Gastrocnemius medialis (tissue), 3 donors: ENCODE measurements around the genes SLC29A1, SLC35B2, NFKBIE, TMEM151B, CLIC5 and ENPP4.

DNA sequence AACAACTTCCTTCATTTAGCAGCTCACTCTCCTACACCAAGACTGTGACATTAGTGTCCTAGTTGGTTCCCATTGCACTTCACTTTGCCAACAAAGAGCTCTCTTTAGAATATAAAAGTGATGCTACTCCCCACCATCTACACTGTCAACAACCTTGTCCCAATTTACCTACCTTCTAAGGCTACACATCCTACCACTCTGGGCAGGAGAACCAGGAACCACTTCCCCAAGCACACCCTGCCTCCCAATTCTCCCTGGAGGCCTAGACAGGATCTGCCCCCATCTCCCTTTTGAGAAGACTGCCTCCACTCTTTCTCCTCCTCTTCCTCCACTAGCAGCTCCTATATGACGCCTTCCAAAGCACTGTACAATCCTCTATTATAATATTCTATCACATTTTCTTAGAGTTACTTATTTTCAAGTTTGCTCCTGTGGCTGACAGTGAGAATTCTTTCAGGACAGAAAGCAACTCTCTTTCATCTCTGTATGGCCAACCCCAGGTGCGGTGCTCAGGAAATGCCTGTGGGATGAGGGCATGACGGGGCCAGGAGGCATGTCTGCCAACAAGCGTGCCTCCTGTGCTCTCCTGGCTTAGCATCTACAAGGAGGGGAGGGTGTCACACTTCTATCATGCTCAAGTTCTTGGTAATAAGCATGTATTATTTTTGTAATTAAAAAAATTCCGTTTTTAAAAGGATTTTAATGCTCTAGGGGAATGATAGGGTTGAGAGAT, 11.6 kb downstream of the MRPL14 start:
- PRO-cap: no peak
- RAMPAGE, long total RNA, 3 experiments: no peak in any of the 3 experiments

DNA sequence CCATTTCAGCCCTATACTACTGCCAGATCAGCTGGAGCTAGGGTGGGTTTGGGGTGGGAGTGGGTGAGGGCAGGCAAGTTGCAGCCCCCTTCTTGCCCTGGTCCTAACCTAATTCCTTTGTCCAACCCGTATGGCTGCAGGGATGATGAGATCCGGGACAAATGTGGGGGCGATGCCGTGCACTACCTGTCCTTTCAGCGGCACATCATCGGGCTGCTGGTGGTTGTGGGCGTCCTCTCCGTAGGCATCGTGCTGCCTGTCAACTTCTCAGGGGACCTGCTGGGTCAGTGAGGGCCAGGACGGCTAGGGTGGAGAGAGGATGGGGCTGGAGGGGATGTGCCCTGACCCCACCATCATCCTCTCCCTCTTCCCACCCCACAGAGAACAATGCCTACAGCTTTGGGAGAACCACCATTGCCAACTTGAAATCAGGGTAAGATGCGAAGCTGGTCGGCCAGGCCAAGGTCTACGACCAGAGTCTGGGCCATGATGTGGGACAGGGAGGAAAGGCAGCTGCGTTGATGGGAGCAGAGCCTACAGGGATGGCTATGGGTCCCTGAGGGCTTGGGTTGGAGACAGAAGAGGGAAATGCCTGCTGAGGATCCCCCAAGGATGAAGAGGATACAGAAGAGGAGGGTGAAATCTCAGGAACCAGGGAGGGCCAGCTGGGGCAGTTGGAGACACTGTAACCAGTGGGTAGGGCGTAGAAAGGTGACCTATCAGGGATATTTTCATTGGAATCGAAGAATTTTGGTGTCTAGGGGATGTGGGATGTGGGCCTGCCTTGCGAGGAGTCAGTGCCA, 12.2 kb downstream of the TMEM63B start:
- PRO-cap: no peak
- RAMPAGE, long total RNA, 3 experiments: no peak in any of the 3 experiments

- PRO-cap: bidirectional peak, plus-strand start at chr6:44217637, minus-strand start at chr6:44217516
- RAMPAGE, long total RNA, 3 experiments: no peak in any of the 3 experiments
These were observed 662 bp downstream of the MYMX start for GRCh38 chr6:44217250-44217925.

DNA sequence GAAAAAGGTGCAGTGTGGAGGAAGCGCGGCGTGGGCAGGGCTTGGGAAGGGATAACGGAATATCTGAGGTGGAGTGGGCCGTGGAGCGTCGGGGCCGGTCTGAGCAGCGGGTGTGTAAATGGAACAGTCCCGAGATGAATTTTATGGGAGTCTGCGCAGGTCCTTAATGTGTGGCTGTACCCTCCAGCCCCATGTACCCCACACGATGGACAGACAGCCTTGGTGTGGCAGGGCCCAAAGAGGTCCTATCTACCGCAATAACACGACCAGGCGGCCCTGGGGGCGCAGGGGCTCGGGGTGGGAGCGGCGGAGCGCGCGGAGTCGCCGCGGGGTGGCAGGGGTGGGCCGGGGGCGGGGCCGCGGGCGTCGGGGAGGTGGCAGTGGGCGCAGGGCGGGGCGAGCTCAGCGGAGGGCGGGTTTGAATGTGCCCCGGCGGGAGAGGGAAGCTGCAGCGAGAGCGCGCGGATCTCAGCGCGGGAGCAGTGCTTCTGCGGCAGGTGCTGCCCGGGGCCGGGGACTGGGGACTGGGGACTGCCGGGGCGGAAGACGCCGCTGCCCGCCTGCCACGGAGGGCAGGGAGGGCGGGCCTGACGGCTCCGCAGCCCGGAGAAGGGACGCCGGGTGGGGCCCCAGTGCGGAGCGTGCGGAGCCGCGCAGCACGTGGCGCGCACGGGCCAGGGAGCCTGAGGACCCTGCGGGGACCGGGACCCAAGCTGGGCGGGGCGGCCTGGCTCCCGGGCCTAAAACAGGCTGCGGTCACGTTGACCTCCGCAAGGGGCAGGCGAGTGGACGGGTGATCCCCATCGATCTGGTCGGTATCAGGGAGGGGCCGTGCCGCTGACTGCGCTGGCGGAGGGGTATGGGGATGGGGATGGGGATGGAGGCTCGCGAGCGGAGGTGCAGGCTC, at the start of gene SLC29A1:
Gene SLC29A1, plus strand, starts transcription at position 451 of the 907 bp plus-strand sequence.
- PRO-cap: bidirectional peak, plus-strand start at position 451 of the sequence, minus-strand start at position 294 of the sequence
- RAMPAGE, long total RNA, 3 experiments: start-site peak on the plus strand in 2 of 3 experiments, centred at positions 432 to 670 of the sequence, 7 to 178 reads per replicate

GRCh38 chr6:44256841-44257587, at the start of gene SLC35B2:
Gene SLC35B2 (minus strand): TSS chr6:44257528.
- PRO-cap: bidirectional peak, plus-strand start at chr6:44257636, minus-strand start at chr6:44257512
- RAMPAGE, long total RNA, 3 experiments: start-site peak on the minus strand in 1 of 3 experiments, at chr6:44257473-44257515 at its widest, 16 reads per replicate

DNA sequence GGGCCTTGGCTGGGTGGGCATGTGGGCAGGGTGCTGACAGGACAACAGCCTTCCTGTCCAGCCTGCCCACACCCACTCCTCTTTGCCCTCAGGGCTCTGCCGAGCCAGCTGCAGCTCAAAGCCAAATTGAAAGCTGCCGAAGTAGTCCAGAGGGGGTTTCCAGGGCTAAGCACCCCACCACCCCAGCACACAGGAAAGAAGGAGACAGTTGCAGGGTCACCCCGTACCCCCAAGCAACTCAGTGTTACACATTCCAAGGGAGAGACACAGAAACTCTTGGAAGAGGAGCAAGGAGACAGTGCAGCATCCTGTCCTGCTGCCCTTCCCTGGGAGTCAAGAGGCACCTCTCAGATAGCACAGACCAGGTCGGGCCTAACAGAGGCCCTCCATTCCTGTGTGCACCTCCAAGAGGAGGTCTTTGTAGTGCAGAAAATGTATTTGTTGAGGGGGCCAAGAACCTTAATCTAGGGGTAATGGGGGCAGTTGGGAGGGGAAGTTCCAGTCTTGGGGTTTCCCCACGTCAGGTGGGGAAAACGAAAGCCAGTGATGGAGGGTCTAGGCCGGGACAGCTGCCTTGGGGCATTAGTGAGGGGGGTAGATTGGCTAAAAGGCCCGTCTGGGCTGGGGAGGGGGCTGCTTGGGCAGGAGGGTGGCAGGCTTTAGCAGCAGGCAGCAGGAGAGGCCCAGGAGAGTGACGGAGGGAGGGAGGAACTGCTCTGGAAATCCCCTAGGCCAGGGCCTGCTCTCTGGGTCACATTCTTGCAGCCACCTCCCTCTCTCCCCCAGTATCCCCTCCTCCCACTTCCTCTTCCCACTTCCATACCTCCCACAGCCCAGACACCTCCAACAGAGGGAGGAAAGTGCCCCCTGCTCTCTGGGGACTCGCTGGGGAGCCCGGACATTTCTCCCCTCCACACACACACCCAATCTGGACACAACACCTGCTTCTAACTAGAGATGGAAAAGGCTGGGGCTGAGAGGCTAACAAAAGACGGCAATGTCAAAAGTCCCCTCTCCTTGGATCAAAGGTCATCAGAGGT, 2.2 kb downstream of the NFKBIE start:
- PRO-cap: no peak
- RAMPAGE, long total RNA, 3 experiments: no peak in any of the 3 experiments

DNA sequence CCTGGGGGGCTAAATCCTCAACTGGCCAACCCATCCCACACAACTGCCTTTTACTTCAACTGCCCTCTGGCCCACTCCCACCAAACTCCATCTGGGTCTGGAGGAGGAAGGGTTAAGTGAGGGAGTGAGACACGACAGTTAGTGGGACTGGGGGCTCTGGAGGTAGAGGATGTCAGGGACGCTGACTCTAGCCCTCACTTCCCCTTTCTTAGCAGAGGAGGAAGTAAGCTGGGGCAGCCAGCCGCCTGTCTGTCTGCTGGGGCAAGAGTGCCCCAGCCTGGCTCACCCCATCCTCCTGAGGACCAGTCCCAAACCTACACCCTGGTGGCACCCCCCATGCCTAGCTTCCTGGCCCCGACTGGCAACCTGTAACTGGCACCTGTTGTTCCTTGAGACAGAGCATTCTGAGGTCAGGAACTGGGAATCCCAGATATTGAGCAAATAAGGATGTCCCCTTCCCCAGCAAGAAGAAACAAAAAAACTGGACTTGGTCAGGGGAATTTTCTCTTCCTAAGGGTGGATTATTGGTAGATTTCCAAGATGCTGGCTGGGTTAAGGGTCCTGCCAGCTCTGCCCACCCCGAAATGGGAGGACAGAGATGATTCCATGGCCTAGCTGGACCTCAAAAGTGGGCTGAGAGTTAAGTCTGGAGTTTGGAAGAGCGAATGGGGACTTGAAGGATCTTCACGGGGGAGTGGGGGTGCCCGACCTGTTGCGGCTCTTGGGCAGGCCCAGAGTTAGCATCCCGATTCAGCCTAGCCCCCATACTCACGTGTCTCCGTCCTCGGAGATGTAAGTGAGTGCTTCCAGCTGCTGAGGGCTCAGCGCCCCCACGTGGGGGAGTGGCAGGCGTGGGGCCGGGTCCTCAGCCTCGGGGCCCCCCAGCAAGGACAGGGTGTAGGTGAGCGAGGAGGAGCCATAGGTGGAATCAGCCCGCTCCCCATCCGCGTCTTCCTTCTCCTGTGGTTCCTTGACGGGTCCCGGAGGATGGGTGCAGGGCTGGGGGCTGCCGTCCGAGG, 832 bp downstream of the NFKBIE start:
- PRO-cap: no peak
- RAMPAGE, long total RNA, 3 experiments: no peak in any of the 3 experiments

- PRO-cap: unidirectional peak, minus-strand start at chr6:44265548
- RAMPAGE, long total RNA, 3 experiments: no peak in any of the 3 experiments
These were observed at the start of gene NFKBIE for GRCh38 chr6:44265229-44266052. Gene NFKBIE (minus strand): TSS chr6:44265551.

DNA sequence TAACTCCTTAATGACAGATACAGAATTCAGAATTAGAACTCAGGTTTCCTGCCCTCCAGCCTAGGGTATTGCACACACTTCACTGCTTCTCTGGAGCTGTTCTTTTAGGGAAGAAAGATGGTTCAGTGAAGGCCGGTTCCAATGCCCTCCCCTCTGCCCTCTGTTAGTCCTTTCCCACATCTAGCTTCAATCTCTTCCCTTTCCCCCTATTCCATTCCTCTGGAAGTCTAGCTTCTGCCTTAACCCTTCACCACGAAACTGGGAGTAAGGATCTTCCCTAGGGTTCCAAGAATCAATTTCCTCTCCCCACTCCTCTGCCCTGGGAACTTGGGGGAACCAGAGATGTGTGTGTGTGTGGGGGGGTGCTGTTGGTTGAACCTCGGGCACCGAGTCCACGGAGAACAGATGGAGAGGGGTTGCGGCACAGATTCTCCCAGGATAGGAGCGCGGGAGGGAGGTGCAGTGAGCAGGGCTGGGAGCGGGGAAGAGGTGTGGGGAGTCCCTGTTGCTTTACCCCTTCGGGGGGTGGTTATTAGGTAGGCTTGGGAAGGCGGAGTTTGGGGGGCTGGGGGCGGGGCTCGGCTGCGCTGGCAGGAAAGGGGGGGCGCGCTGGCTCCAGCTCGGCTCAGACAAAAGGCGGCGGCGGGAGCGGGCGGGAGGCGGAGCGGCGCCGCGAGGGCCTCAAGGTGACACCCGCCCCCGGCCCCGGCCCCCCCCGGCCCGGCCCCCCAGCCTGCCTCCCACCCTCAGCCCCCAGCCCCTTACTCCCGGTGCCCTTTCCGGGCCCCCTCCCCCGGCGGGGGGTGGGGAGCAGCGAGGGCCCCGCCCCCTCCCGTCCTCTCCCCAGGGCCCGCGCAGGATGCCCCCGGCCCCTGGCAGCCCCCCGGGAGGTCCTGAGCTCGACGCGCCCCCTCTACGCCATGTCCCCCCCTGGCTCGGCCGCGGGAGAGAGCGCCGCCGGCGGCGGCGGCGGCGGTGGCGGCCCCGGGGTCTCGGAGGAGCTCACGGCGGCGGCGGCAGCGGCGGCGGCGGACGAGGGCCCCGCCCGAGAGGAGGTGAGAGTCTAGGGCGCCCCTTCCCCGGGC, at the start of gene TMEM151B:
Gene TMEM151B, plus strand, starts transcription at position 628 of the 1,085 bp plus-strand sequence.
- PRO-cap: no peak
- RAMPAGE, long total RNA, 3 experiments: no peak in any of the 3 experiments

DNA sequence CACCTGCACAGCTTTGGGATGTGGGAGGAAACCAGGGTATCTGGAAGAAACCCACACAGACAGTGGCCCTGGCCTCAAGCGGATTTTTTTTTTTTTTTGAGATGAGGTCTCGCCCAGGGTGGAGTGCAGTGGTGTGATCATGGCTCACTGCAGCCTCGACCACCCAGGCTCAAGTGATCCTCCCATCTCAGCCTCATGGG, 3.5 kb upstream of the CDC5L start:
- PRO-cap: no peak
- RAMPAGE, long total RNA, 3 experiments: no peak in any of the 3 experiments

- PRO-cap: no peak
- RAMPAGE, long total RNA, 3 experiments: no peak in any of the 3 experiments
These were observed 155.1 kb downstream of the CDC5L start for GRCh38 chr6:44542313-44543264.

DNA sequence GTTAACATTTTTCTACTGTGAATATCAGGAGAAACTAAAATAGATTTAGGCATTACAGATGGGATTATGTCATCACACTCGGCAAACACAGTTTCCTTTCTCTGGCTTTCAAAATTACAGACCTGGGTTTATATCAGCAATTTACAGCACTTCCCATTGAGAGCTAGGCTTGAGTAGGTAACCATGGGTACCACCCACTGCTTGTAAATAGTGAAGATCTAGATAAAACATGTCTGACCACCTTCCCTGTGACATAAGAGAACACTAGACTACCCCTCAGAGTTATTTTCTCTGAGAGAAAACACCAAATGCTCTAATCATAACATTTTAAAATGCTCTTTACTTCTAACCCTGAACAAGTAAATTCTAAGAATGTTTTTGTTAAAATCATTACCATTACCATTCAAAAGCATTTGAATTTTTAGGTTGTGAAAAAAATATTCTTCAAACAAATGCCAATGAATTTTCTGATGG, 402.6 kb upstream of the RUNX2 start:
- PRO-cap: no peak
- RAMPAGE, long total RNA, 3 experiments: no peak in any of the 3 experiments

GRCh38 chr6:45370036-45370648, 7.6 kb downstream of the SUPT3H start:
- PRO-cap: no peak
- RAMPAGE, long total RNA, 3 experiments: no peak in any of the 3 experiments

- PRO-cap: no peak
- RAMPAGE, long total RNA, 3 experiments: no peak in any of the 3 experiments
These were observed 39.6 kb upstream of the SUPT3H start for GRCh38 chr6:45417341-45417719.

DNA sequence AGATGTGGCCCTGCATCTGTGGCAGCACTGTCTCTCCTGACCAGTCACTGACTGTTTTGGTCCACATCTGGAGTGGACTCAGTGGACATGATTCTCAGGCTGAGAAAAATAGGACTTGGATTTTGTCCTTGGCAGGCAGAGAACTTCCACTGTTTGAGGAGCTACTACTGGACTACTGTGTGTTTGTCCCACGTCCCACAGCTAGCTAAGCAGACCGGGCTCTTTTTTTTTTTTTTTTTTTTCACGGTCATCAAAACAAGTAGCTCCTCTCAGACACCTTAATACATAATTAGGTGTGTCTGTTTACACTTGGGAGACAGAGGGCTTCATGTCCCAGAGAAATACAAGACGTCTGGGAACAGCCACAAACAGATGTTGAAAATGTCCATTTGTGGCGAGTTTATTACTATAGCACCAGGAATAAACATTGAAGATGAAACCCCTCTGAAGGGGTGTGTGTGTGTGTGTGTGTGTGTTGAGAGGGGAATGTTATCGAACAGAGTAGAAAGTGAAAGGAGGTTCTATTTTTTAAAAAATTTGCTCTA, 155.0 kb upstream of the SUPT3H start:
- PRO-cap: no peak
- RAMPAGE, long total RNA, 3 experiments: no peak in any of the 3 experiments

GRCh38 chr6:45997700-45998484, 17.8 kb downstream of the CLIC5 start:
- PRO-cap: bidirectional peak, plus-strand start at chr6:45998403, minus-strand start at chr6:45998243
- RAMPAGE, long total RNA, 3 experiments: no peak in any of the 3 experiments

DNA sequence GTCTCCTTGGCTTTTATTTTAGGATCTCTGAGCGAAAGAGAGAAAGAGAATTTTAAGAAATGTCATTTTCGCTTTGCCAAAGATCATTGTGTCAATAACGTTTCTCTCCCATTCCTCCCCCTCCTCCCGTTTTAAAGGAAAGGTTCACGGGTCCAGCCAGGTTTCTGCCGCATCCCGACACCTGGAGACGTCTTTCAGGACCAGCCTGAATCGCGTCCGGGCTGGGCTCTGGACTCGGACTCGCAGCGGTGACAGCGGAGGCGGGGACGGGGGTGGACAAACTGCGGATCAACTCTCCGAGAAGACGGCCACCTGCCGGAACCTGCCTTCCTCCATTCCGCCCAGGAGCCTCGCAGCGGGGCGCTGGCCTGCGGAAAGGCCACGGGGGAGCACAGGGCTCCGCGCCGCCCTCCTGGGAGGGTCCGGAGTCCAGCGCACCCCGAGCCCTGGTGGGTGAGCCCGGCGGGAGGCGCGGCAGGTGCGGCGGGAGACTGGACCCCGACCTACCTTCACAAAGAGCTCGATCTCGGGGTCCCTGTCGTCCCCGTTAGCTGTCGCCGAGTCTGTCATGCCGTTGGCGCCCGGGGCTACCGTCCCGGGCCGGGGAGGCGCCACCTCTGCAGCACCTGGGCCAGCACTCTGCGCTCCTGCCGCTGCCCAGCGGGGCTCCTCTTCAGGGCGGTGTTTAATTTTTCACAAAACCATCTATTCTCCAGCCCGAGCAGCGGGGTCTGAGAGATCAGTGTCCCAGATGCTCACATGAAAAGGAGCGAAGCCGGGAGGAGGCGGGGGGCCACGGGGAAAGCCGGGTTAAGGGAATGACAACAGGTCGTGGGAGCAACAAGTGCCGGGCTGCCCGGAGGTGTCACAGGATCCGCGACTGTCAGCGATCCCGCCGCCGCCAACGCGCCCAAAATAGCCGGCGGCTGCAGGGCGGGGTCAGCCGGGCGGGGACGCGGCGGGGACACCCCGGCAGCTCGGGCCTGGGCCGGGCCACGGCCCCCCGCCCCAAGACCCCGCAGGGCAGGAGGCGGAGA, at the start of gene CLIC5:
Gene CLIC5, minus strand, starts transcription at position 888 of the 1,037 bp plus-strand sequence.
- PRO-cap: bidirectional peak, plus-strand start at position 279 of the sequence, minus-strand start at position 230 of the sequence; bidirectional peak, plus-strand start at position 942 of the sequence, minus-strand start at position 864 of the sequence
- RAMPAGE, long total RNA, 3 experiments: start-site peak on the minus strand in 3 of 3 experiments, centred at positions 604 to 801 of the sequence, 87 to 664 reads per replicate

DNA sequence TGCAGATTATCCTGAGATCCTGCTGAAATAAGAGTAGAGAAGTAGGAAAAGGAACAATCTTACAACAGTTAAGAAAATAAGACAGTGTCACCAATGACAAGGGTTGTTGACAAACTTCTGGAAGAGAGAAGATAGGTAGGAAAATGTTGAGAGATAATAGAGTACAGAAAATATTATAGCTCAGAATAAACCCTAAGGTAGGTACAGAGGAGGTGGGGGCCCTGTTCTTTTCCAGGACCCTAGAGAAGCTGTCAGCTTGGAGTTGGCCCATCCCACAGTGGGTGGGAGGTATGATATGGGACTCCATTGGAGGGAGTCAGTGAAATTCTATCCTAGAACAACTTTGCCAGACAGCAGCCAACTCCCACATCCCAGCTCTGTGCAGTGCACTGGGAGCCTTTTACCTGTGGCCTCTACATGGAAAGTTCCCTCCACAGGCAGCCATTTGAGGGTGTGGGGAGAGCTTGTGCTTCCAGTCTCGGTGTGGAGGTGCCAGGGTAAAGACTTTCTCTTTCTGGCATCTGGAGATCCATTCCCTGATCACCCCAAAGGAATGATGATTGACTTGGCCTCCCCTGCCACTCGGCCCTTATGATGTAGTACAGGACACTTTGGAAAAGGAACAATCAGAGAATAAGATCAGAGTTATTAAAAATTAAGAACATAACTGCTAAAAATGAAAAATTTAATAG, 36.8 kb upstream of the CLIC5 start:
- PRO-cap: no peak
- RAMPAGE, long total RNA, 3 experiments: no peak in any of the 3 experiments

DNA sequence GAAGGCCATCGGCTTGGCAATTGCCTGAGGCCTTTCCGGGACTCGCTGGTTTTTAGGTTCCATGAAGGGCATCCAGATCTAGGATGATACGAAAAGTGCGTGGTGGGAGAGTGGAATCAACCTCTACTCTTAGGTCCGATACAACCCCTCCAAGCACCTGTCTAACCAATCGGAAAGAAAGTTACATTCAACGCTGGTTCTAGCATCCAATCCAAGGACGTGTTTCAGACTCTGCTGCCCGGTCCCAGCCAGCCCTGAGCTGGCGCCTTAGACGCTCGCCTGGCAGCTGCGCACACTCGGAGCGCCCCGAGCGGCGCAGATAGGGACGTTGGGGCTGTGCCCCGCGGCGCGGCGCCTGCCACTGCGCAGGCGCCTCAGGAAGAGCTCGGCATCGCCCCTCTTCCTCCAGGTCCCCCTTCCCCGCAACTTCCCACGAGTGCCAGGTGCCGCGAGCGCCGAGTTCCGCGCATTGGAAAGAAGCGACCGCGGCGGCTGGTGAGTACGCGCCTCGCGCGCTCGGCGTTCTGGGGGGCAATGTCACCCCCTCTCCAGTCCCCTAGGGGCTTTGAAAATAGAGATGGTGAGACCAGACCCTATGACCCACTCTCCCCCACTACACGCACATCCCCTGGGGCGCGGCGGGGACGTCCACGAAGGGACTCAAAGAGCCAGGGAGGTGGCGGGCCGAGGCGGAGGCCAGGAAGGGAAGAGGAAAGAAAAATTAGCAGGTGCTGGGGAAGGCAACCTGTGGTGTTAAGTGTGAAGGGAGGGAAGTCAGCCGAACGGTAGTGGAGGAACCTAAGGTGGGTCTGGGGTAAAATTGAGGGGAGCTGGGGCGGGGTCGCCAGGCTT, at the start of gene ENPP4:
Gene ENPP4, plus strand, starts transcription at position 295 of the 852 bp plus-strand sequence.
- PRO-cap: bidirectional peak, plus-strand start at position 295 of the sequence, minus-strand start at position 88 of the sequence
- RAMPAGE, long total RNA, 3 experiments: start-site peak on the plus strand in 3 of 3 experiments, centred at positions 362 to 412 of the sequence, 142 to 205 reads per replicate; start-site peak on the minus strand in 3 of 3 experiments, centred at positions 98 to 119 of the sequence, 40 to 73 reads per replicate

- PRO-cap: no peak
- RAMPAGE, long total RNA, 3 experiments: no peak in any of the 3 experiments
These were observed 1.8 kb downstream of the RCAN2 start for GRCh38 chr6:46489424-46489883.